Retinal pigment epithelial cell (primary cell): ENCODE measurements around the genes CT45A8, SLC9A6 and ADGRG4.

GRCh38 chrX:133677138-133677361 is 261.8 kb upstream of the GPC4 start:
- RRBS, result no CpG with 5 or more reads among the region's 3 CpGs

GRCh38 chrX:134542366-134543053 is 82.5 kb downstream of the HPRT1 start:
- RRBS, result no CpG with 5 or more reads among the region's 5 CpGs

GRCh38 chrX:134821324-134821953 is 14.4 kb downstream of the PABIR3 start:
- RRBS, result no CpG with 5 or more reads among the region's 3 CpGs

GRCh38 chrX:134991582-134992610 is 1.1 kb downstream of the SMIM10 start:
- RRBS, result no CpG with 5 or more reads among the region's 9 CpGs

DNA sequence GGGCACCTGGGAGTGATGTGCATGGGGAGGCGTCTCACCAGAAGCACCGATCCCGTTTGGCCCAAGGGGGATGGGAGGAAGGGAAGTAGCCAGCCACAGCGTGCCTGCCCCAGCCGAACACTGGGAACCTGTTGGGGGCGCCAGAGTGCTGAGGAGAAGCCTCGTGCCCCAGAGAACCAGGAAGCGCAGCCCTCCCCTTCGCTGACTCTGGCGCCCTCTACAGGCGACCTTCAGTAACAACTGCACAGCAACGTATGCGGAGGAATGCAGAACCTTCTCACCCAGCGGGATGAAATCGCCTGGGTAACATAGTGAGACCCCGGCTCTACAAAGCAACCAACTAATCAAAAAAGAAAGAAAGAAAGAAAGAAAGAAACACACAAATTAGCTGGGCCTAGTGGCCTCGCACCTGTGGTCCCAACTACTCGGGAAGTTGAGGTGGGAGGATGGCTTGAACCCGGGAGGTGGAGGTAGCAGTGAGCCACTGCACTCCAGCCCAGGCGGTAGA is at the start of gene CT45A8:
CT45A8 (minus strand) TSS at position 122 of the 508 bp plus-strand sequence.
- RRBS, result no CpG with 5 or more reads among the region's 20 CpGs

DNA sequence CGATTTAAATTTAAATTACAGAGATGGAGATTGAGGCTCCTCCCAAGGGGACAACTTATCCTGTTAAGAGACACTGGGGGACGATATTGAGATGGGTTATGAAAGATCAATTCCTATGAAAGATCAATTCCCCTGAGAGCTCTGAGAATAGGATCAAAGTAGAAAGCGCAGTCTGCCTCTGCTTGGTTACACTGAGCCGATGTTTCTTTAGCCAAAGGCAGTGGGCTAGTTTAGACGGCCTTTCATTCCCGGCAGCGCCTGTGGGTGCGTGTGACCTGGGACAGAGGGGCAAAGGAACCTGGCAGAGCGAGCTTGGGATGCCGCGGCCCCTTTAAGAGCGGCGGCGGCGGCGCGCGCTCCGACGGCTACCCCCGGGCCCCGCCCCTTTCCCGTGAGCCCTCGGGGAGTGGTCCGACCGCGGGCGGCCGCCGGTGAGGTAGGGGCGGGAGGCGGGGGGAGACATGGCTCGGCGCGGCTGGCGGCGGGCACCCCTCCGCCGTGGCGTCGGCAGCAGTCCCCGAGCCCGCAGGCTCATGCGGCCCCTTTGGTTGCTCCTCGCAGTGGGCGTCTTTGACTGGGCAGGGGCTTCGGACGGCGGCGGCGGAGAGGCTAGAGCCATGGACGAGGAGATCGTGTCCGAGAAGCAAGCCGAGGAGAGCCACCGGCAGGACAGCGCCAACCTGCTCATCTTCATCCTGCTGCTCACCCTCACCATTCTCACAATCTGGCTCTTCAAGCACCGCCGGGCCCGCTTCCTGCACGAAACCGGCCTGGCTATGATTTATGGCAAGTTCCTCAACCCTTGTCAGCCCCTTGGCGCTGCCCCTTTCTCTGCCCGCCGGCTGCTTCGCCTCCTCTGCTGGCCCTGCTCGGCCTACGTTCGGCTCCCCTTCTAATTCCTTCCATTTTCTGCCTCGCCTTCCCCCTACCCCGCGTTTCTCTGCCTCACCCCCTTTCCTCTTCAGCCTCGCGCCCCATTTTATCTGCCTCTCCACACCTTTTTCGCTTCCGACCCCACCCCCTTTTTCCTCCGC is at the start of gene SLC9A6:
SLC9A6 (plus strand) TSS at position 394 of the 1,034 bp plus-strand sequence.
- RRBS, result 9% methylated on average over 16 of the region's 77 CpGs

- RRBS, result no CpG with 5 or more reads among the region's 9 CpGs
These were observed 43.8 kb downstream of the SLC9A6 start for GRCh38 chrX:136028893-136029645.

- RRBS, result no CpG with 5 or more reads among the region's 9 CpGs
These were observed 11.4 kb upstream of the FHL1 start for GRCh38 chrX:136185241-136186075.

- RRBS, result no CpG with 5 or more reads among the region's 7 CpGs
These were observed 15.0 kb downstream of the FHL1 start for GRCh38 chrX:136211810-136212257.

DNA sequence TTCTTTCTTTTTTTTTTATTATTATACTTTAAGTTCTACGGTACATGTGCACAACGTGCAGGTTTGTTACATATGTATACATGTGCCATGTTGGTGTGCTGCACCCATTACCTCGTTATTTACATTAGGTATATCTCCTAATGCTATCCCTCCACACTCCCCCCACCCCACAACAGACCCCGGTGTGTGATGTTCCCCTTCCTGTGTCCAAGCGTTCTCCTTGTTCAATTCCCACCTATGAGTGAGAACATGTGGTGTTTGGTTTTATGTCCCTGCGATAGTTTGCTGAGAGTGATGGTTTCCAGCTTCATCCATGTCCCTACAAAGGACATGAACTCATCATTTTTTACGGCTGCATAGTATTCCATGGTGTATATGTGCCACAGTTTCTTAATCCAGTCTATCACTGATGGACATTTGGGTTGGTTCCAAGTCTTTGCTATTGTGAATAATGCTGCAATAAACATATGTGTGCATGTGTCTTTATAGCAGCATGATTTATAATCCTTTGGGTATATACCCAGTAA is at the start of gene ADGRG4:
ADGRG4 (plus strand) TSS at position 384 of the 527 bp plus-strand sequence.
- RRBS, result no CpG with 5 or more reads among the region's 7 CpGs

GRCh38 chrX:136587815-136588363 is 55.9 kb downstream of the VGLL1 start:
- RRBS, result no CpG with 5 or more reads among the region's 1 CpG

GRCh38 chrX:136641730-136642060 is 6.3 kb upstream of the CD40LG start:
- RRBS, result no CpG with 5 or more reads among the region's 2 CpGs

DNA sequence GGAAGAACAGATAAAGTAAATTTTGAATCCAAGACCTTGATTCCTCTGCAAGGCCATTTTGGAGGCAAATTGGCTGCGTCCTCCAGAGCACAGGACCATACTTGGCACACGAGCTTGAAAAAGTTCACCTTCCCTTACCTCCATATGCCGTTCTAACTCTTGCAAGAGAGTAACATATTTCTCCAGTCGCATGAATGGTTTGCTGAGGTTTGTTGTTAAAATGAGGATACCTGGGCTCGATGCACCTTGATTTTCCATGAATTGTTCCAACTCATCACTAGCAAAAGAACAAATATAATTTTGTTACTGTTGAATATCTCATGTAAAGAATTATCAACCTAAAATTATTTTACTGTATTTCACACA is 42.5 kb downstream of the CD40LG start:
- RRBS, result no CpG with 5 or more reads among the region's 5 CpGs

GRCh38 chrX:136768368-136769102 is 12.2 kb downstream of the ARHGEF6 start:
- RRBS, result no CpG with 5 or more reads among the region's 7 CpGs

DNA sequence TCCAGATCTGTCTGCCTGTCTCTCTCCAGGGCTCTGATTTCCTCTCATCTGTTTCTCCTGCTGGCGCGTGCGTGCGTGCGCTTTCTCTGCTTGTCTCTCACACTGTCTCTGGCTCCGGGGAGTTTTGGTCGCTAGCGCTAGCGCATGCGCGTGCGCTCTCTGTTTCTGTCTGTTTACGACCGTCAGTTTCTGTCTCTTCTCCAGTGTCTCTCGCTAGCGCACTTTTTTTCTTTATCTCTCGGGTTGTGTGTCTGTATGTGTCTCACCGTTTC is 1.9 kb downstream of the GPR101 start:
- RRBS, result 60% methylated on average over 1 of the region's 18 CpGs

DNA sequence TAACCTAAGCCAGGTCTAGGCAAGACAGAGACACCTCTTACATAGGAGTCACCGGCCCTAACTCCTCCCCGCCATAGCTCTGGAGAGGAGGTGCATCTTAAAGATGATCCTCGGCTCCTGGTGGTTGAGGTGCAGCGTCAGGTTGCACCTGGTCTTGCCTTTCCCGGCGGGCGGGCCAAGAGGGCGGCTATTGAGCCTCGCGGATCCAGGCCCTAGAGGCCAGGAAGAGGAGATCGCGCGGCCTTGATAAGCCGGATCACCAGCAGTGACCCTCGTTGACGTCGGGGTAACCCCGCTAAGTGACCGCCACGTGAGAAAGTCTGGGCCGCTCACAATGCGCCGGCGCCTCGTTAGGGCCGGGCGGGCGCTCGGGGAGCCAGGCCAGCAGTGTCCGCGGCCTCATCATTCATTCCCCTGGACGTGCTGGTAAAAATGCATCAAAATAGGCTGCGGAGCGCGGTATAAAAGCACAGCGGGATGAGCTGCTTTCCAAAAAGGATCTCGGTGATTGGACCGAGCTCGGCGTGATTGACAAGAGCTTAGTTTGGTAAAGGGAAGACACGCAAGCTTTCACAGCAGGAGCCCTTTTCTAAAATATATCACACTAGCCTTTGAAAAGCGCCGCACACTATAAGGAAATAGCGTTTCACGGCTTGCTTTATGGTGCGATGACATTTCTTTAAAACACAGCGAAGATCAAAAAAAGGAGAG is 16.0 kb upstream of the ZIC3 start:
- RRBS, result 13% methylated on average over 17 of the region's 47 CpGs

DNA sequence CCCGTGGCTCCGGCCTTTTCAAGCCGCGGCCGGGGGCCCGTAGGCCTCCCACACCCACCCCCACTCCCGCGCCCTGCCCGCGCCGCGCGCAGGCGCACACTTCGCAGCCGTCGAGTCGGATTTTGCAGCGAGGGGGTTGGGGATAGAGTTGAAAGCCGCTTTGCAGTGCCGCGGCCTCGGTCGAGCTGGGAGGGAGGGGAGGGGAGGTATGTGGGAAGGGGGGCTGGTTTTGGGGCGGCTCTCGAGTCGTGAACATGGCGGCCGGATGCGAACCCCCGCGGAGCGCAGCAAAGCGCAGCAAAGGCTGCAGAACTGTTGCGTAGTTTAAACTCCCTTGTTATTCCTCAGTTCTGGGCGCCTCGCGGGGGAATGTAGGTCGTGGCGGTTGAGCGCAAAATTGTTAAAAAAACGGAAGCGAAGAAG is 8.6 kb downstream of the ZIC3 start:
- RRBS, result no CpG with 5 or more reads among the region's 43 CpGs

DNA sequence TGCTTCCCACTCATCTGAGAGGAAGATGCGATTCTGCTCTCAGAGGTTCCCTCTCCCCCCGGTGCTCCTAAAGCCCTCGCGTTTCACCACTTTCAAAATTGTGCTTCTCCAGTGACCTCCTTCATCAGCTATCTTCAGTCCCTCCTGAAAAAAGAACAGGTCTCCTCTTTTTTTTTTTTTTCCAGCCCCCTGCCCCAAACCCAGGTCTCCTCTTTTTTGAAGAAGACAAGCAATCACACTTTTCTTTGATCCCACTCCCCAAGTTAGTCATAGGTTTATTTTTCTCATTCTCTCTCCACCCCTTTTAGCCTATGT is 432.0 kb downstream of the ZIC3 start:
- RRBS, result no CpG with 5 or more reads among the region's 4 CpGs

DNA sequence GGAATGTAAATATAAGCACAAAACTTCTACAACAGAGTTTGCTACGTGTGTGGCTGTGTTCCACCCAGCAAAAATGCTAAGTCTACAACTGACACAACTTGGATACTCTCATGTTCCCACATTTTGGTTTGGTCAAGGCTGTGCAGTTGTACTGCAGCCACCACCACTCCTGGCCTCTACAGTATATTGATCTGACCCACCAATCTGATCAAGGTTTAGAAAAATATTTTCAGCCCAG is 12.1 kb downstream of the F9 start:
- RRBS, result no CpG with 5 or more reads among the region's 1 CpG

GRCh38 chrX:139774469-139775191 is 66.7 kb upstream of the MCF2 start:
- RRBS, result no CpG with 5 or more reads among the region's 6 CpGs